Aortic smooth muscle cell (primary cell): ENCODE measurements around a stretch of chr3.

DNA sequence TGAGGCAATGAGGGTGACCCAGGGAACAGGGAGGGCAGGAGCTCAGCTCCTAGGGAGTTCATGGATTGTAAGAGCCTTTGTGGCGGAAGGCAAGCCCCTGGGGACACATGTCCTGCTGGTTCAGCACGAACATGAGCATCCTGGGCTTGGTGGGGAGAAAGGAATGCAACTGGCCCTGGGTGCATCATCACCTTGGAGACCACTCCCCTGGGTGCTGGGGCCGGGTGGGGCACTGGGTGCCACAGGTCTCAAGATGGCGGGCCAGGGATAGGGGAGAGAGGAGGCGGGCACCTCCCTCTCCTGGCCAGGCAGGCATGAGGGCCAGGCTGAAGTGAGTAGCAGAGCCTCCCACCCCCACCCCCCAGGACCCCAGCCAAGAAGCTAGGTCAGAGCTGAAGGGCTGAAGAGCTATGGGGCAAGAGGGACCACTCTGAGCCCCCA is 782 bp downstream of the PCBP4 start:
- RRBS = no CpG with 5 or more reads among the region's 5 CpGs

GRCh38 chr3:51982409-51982734 is 963 bp upstream of the ACY1 start:
- RRBS = no CpG with 5 or more reads among the region's 1 CpG

DNA sequence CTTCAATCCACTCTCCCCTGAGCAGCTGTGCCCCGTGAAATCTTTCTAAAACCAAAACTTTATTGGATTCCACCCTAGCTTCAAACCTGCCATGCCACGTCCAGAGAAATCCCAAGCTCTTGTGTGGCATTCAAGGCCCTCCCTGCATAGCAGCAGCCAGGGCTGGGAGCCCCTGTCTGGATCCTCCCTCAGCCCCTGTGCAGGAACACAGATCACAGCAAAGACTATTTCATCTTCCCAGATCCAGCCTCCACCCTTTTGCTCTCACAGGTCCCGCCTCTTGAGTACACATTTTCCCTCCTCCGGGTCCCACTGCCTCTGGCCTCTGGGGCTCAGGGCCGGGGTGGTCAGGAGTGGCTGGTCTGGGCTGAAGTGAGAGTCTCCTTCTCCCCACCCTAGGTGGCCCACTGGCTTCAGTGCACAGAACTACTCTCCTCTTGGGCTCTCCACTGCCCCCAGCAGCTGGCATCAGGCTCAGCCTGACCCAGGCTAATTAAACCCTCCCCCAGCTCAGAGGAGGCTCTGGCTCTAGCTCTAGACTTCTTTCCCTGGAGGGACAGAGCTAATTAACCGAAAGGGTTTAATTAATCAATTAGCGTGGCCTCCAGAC is 15.3 kb downstream of the DUSP7 start:
- RRBS = no CpG with 5 or more reads among the region's 7 CpGs

DNA sequence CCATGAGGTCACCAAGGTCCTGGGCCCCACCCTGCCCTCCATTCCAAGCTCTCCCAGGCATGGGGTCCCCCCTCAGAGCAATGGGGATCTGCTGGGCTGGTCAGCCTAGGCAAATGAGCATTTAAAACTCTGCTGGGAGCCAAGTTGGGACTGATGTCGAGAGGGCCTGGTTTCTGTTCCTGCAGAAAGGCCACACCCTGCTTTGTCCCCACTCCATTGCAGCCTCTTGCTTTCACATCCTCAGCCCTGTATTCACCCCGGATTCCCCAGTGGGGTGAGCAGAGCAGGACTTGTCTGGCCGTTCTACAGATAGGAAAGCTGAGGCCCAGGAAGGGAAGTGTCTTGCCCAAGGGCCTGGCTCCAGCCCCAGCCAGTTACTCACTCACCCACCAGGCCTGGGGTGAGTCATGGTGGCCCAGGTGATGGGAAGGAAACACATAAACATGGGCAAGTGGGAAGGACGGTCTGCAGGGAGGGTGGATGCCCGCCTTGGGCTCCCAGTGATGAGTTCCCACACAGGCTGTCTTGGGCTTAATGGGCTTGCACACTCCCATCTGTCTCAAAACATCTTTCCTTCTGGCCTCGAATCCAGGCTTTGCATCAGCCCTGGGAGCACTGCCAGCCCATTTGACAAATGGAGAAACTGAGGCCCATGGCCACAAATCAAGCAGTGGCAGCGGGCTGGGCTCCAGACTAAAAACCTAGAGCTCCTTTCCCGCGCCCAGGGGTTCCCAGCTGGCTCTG is 6.2 kb upstream of the DUSP7 start:
- RRBS = no CpG with 5 or more reads among the region's 9 CpGs

- RRBS = no CpG with 5 or more reads among the region's 11 CpGs
Observed at GRCh38 chr3:52088355-52089102, 32.2 kb upstream of the DUSP7 start.

GRCh38 chr3:52174847-52175329 is 20.7 kb upstream of the POC1A start:
- RRBS = no CpG with 5 or more reads among the region's 9 CpGs

GRCh38 chr3:52198260-52198673 is 307 bp downstream of the ALAS1 start:
- RRBS = under 1% methylated on average over 18 of the region's 31 CpGs

DNA sequence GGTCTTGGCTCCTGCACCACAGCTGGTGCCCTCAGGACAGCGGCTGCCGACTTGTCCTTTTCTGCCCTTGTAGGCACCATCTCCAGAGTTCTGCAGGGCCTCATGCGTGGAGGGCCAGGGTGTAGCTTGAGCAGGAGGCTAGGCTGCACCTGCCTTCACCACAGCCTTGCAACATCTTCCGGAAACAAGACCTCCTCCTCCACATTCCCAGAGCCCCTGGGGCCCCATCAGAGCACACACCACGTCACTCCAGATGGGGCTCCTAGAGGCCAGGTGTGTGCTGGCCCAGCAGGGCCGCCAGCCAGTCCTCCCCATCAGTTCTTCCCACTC is 489 bp upstream of the TLR9 start:
- RRBS = no CpG with 5 or more reads among the region's 6 CpGs

- RRBS = no CpG with 5 or more reads among the region's 9 CpGs
Observed at GRCh38 chr3:52408283-52409026, 1.4 kb downstream of the BAP1 start.

DNA sequence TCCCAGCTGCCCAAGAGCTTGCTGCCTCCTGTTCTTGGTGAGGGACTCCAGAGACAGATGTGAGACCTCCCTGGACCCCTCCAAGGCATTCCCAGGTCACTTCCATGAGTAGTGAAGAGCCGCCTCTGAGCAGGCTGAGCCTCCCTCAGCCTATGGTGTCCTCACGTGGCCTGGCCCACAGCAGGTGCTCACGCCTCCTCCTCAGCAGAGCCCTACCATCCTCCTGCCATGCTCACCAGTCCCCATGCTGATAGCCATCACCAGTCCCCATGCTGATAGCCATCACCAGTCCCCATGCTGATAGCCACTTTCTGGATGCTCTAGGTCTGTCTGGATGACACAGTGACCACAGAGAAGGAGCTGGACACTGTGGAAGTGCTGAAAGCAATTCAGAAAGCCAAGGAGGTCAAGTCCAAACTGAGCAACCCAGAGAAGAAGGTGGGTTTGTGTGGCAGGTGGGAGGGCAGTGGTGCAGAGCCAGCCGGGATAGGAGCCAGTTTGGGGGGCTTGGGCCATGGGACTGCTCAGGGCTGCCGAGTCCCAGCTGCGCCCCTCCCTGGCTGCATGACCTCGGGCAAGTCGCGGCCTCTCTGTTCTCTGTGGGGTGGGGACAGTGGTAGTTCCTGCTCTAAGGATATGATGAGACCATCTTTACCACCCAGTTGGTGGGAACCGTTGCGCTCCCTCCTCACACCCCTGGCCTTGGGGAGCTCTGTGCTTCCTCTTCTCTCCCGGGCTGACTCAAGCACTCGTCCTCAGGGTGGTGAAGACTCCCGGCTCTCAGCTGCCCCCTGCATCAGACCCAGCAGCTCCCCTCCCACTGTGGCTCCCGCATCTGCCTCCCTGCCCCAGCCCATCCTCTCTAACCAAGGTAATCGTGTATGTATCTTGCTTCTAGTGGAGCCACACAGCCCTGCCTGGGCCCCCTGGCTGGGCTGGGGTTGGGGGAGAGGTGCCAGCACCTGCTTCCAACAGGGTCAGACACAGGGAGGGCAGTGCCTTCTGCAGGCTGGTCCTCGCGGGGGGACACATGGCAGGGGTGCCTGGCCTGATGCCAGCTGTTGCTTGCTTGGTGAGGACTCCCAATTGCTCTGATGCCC is 15.4 kb upstream of the STAB1 start:
- RRBS = 76% methylated on average over 2 of the region's 18 CpGs

- RRBS = no CpG with 5 or more reads among the region's 14 CpGs
Observed at GRCh38 chr3:52492548-52493266, 2.4 kb upstream of the STAB1 start.

DNA sequence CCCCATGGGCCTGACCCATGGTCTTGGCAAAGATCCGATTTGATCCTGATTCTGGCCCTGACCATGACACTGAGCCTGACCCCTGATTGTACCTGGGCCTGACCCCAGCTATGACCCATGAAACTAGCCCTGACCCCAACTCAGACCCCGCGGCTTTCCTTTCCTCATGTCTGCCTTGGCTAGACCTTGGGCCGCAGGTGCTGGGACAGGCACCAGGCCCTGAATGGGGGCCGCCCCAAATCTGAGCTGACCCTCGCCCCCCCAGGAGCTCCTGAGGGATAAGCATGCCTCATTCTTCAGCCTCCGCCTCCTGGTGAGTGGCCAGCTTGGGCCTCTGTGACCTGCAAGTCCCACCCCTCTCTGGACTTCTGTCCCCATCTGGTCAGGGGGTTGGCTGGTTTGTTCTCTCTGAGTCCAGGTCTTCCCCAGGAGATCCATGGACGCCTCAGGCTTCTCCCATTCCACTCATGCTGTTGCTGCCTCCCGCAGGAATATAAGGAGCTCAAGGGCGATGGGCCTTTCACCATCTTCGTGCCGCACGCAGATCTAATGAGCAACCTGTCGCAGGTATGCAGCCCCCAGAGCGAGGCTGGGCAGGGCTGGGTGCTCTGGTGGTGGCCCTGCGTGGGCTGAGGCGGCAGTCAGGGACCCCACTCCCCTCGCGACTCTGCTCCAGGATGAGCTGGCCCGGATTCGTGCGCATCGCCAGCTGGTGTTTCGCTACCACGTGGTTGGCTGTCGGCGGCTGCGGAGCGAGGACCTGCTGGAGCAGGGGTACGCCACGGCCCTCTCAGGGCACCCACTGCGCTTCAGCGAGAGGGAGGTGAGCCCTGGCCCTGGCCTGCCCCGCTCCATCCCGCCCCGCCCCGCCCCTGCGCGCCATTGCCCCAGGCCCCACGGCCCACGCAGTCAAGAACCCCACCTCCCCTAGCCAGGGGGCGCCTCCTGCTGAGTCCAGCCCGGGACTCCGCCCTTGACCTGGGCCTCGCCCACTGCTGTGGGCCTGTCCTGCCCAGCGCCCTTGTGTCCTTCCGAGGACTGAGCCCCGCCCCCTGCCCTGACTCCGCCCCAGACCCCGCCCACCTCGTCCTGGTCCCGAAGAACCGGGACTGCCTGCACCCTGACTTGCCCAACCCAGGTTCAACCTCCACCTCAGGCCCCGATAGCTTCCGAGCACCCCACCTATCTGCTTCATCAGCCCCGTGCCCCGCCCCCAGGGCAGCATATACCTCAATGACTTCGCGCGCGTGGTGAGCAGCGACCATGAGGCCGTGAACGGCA is 15.2 kb downstream of the NT5DC2 start:
- RRBS = no CpG with 5 or more reads among the region's 64 CpGs

GRCh38 chr3:52524936-52525621 is 8.6 kb downstream of the NT5DC2 start:
- RRBS = no CpG with 5 or more reads among the region's 28 CpGs

DNA sequence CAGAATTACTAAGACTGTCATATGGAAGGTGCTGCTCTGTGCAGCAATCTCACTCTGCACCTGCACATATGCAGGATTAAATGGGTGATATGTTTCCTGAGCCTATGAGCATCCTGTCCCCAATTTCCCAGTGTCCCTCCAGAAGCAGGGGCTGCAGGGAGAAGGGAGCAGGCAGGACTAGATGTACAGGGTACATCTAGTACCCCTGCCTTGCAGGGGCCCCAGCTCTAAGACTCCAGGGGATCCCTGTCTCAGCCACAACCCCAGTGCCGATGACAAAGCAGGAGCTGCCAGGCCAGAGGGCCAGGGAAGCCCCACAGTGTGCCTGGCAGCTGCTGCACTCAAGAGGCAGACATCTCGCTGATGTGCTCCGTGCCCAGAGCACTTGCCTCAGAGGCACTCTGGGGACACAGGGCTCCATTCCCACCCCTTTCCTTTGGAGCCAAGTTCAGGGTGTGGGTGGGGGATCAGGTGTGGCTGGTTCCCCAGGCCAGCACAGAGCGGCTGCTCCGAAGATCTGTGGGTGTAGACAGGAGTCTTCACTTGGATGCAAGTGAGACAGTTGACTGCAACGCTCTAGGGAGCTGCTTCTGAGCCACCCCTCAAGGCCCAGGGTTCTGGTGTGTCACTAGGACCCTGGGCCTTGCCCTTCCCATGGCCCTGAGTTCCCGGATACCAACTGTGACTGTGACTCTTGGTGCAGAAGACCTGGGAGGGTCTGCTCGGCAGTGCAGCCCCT is 2.8 kb downstream of the NT5DC2 start:
- RRBS = no CpG with 5 or more reads among the region's 8 CpGs

- RRBS = no CpG with 5 or more reads among the region's 2 CpGs
Observed at GRCh38 chr3:52594427-52594975, 58.1 kb downstream of the UQCC5 start.

GRCh38 chr3:52688745-52689183 is 2.9 kb downstream of the GNL3 start:
- RRBS = no CpG with 5 or more reads among the region's 1 CpG

DNA sequence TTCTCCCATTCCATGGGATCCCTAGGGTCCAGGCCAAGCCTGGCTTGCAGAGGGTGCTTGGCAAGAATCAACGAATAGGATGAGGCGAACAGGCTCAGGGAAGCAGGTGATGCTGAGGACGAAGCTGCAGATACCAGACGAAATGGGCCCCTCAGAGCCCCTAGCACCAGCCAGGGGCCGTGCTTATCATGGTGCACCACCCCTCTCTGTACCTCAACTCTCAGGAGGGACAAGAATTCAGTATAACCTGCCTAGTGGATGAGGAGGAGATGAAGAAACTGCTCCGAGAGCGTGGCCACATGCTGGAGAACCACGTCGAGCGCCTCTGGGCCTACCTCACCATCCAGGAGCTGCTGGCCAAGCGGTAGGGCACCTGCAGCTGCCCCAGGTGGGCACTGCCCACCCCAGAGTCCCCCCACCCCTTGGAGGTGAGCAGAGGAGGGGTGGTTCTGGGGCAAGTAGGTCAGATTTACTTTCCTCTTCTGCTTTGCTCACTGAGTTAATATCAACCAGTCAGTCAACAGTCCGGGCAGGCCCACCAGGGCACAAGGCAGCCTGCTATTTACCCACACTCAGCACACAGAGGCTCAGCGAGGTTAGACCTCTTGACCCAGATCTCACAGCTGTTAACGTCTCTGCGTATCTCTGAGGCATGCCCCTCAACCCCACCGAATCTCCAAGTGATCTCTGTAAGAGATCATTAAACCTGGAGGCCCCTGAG is 8.4 kb upstream of the ITIH3 start:
- RRBS = no CpG with 5 or more reads among the region's 16 CpGs

DNA sequence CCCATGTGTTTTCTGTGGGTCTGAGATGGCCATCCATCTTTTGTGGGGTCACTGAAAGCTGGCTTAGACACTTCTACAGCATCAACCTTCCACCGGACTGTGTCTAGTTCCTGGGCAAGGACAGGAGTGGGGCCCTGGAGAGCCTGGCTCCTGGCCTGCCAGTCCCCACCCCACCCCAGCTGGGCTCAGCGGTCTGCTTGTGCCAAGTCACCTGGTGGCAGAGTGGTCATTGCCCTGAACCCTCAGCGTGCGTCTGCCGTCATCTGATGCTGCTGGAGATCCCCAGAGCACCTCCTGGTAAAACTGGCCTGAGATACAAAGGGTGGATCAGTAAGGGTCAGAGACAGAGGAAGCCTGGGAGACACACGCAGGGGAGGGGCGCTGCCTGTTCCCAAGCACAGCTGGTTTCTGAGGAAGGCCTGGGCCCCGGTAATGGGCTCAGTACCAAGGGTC is 16.7 kb downstream of the ITIH4 start:
- RRBS = 39% methylated on average over 1 of the region's 8 CpGs

GRCh38 chr3:52978034-52978657 is 67.7 kb downstream of the SFMBT1 start:
- RRBS = no CpG with 5 or more reads among the region's 2 CpGs

DNA sequence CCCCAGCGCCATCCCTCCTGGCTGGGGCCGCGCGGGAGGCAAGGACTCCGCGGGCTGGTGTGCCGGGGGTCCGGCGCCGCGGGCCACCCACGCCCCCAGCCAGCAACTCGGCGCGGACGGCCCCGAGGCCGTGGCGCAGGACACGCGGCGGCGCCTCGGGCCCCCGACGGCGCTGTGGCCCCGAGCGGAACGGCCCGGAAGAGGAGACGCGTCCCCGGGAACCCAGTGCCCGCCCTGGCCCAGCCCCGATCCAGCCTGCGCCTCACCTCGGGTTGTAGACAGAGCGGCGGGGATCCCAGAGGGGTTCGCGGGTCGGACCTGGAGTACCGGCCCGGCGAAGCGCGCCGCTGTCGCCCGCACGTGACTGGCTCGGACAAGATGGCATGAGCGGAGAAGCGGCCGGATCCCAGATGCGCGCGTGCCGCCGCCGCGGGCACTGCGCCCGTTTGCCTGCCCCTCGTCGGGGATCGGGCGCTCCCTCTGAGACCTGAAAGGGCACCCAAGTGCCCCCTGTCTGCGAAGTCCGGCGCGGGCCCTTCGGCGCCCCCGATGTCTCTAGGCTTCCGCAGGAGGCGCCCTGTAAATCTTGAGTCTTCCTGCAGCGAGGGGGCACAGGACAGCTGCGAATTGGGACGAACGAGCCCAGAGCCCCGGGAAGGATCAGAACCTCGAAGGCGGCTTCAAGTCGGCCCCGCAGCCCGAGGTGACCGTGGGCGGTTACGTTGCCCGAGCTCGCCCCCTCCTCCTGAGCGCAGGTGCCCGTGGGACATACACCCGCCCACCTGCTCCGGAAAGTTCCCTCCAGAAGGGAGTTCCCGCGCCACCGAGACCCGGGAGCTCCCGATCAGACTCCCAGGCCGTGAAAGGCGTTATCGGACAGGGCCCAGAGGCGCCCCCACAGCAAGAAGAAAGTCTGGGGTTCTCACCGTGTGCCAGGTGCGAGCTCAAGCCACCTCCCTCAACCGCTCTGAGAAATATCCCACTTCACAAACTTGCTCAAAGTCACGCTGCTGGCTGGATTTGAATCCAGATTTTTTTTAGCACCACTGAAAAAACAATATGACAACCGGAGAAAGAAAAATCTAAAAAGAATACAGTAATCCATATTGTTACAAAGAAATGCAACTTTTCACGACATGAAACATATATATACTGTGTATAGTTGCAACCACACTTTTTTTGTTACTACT is 716 bp upstream of the SFMBT1 start:
- RRBS = 2% methylated on average over 29 of the region's 112 CpGs